Iris pigment epithelial cell (primary cell): ENCODE measurements around a stretch of chr2.

GRCh38 chr2:159603431-159604281 lies 12.7 kb downstream of the BAZ2B start:
- RRBS, result no CpG with 5 or more reads among the region's 2 CpGs

DNA sequence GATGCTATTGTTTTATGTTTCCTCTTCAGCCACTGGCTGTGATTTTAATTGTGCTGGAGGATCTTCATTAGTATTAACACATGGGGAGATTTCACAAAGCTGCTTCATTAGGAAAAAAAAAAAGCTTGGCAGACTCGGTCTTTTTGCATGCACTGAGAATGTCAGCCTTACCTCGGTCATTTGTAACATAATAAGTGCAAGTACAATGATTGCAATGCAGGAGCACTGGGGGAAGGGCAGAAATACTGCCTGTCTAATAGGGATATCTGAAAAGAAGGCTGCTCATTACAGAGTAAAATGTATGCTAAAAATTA lies 1.3 kb upstream of the BAZ2B start:
- RRBS, result no CpG with 5 or more reads among the region's 2 CpGs

- RRBS, result no CpG with 5 or more reads among the region's 4 CpGs
Observed at GRCh38 chr2:159635363-159635884, 19.1 kb upstream of the BAZ2B start.

GRCh38 chr2:159737691-159738467 lies 25.6 kb downstream of the MARCHF7 start:
- RRBS, result no CpG with 5 or more reads among the region's 18 CpGs

GRCh38 chr2:160028484-160029207 lies 33.8 kb downstream of the PLA2R1 start:
- RRBS, result no CpG with 5 or more reads among the region's 8 CpGs

- RRBS, result no CpG with 5 or more reads among the region's 9 CpGs
Observed at GRCh38 chr2:160273604-160274834, 73.9 kb upstream of the ITGB6 start.

DNA sequence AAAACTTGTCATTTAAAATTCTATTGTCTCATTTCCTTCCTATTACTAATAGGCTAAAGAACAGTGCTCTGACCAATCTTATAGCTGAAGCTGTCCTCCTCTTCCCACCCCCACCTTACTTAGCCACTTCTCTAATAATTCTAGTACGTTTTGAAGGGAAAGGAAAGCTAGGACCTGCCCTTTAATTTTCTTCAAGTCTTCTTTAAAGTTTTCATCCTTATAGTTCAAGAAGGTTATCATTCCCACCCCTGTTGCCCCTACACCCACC lies 121.6 kb downstream of the RBMS1 start:
- RRBS, result no CpG with 5 or more reads among the region's 1 CpG

DNA sequence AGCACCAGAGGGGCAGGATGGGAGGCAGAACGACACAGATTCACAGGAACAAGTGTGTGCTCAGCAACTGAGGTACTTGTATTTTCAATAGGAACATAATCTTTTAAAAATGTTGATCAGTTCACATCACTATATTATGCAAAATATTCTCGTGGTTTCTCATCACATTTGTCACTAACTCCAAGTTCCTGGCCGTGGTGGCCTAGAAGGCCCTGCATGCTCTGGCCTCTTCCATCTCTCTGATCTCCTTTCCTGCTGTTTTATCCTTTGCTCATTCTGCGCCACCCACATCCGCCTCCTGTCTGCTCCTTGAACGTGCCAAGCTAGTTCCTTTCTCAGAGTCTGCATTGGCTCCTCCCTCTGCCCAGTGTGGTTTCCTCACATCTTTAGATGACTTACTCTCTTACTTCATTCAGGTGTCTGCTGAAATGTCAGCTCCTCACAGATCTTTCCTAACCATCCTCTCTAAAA lies 158.5 kb upstream of the RBMS1 start:
- RRBS, result no CpG with 5 or more reads among the region's 6 CpGs

DNA sequence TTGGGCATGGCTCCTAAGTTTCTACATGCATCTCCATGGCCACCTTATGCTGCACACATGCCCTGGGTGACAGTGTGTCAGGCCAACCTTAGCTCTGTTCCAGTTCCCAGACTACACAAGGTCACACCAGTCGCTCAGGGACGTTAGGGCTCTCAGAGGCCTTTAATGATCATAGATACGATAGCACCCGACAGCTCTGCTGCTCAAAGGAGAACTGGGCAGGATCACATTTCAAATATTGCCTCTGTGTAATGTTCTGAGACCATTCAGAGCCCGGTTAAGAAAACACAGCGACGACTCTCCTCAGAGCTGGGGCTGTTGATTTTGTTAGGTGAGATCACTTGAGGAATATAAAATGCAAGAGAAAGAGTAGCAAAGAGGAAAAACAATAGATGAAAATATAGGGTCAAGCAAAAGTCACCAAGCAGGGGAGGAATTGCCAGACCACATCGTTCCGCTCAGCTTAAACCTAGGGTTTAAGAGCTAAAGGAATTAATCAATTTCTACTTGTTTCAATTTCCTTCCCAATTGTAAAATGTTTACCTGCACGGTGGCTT lies 166.5 kb upstream of the TANK start:
- RRBS, result no CpG with 5 or more reads among the region's 10 CpGs

GRCh38 chr2:161159768-161160149 lies 469 bp upstream of the TANK start:
- RRBS, result no CpG with 5 or more reads among the region's 5 CpGs

- RRBS, result no CpG with 5 or more reads among the region's 6 CpGs
Observed at GRCh38 chr2:161166438-161167456, 6.5 kb downstream of the TANK start.

GRCh38 chr2:161175560-161175862 lies 15.3 kb downstream of the TANK start:
- RRBS, result no CpG with 5 or more reads among the region's 1 CpG

- RRBS, result no CpG with 5 or more reads among the region's 16 CpGs
Observed at GRCh38 chr2:161278360-161279604, 29.4 kb upstream of the PSMD14 start.

DNA sequence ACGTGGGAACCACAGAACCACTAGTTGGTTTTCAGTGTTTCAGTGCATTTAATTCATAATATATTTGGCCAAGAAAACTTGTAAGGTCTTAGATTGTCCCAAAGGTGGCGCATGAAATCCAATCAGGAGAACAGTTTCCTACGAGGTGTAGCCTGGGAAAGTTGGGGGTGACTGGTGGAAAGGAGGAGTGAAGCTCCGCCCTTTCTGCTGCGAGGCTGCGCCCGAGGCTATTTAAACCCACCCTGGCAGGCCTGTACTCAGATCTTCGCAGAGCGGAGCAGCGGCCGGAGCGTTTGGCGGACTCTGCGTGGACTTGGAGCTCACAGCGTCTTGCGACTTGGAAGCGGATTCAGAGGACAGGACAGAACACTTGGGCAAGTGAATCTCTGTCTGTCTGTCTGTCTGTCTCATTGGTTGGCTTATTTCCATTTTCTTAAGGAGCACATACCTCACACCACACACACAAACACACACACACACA lies 27.2 kb upstream of the PSMD14 start:
- RRBS, result no CpG with 5 or more reads among the region's 17 CpGs

DNA sequence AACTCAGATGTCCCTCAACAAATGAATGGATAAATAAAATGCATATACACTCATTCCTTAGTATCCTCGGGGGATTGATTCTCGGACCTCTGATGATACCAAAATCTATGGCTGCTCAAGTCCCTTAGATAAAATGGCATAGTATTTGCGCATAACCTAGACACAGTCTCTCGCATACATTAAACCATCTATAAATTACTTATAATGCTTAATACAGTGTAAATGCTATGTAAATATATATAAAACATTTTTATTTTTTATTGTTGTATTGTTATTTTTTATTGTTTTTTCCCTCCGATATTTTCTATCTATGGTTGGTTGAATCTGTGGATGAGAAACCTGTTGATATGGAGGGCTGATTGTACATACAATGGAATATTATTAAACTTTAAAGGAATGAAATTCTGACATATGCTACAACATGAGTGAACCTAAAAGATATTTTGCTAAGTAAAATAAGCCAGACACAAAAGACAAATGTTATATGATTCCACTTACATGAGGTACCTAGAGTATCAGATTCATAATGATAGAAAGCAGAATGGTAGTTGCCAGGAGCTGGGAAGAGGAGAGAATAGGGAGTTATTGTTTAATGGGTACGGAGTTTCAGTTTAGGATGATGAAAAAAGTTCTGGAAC lies 18.5 kb downstream of the PSMD14 start:
- RRBS, result no CpG with 5 or more reads among the region's 6 CpGs

GRCh38 chr2:162318963-162319235 lies 415 bp upstream of the IFIH1 start:
- RRBS, result no CpG with 5 or more reads among the region's 5 CpGs

- RRBS, result no CpG with 5 or more reads among the region's 12 CpGs
Observed at GRCh38 chr2:162379689-162380582, 36.0 kb downstream of the GCA start.

DNA sequence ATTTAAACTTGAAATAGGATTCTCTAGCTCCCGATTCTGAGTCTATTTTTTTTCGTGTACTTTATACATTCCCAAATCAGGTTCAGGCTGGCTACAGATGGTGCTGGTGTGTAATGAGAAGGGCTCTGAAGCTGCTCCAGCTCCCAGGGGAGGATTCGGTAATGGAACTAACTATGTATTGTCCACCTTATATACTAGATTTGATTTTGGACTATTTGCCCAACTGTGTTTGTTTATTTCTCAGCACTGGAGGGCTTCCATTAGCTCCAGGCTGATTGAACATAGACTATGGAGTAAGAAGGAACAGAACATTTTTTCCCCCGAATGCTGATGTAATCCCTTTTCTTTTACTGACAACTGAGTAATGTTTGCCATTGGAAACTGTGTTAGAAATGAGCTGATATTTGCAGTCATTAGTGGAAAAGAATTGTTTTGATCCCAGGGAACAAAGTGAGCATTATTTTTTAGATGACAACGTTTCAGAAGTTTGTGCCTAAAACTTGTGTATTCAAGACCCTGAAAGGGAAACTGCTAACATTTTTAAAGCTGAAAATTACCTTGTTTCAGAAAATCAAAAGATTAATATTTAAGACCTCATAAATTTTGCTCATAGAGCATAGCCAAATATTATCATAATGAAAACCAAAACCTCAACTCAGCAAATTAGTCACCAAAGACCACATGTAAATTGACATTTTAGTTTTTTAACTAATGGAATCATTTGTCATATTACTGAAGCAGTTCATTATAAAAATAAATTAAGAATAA lies 274.2 kb upstream of the FIGN start:
- RRBS, result no CpG with 5 or more reads among the region's 5 CpGs

GRCh38 chr2:164567204-164567767 lies 54.0 kb downstream of the GRB14 start:
- RRBS, result no CpG with 5 or more reads among the region's 2 CpGs

DNA sequence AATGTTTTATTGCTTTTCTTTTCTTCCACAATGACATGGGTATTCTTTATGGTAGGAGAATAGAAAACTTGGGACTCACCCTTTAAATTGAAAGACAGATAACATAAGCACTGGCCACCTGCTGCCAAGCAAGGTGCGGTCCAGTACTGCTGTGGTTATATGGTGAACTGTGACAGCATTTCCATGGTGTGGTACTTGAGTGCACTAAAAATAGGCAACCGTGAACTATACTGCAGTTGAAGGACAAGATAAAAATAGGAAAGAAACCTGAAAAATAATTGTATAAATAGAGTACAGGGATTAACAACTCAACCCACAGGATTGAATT lies 54.4 kb upstream of the GRB14 start:
- RRBS, result no CpG with 5 or more reads among the region's 2 CpGs